ENCODE measurements around the gene TDRD15.

DNA sequence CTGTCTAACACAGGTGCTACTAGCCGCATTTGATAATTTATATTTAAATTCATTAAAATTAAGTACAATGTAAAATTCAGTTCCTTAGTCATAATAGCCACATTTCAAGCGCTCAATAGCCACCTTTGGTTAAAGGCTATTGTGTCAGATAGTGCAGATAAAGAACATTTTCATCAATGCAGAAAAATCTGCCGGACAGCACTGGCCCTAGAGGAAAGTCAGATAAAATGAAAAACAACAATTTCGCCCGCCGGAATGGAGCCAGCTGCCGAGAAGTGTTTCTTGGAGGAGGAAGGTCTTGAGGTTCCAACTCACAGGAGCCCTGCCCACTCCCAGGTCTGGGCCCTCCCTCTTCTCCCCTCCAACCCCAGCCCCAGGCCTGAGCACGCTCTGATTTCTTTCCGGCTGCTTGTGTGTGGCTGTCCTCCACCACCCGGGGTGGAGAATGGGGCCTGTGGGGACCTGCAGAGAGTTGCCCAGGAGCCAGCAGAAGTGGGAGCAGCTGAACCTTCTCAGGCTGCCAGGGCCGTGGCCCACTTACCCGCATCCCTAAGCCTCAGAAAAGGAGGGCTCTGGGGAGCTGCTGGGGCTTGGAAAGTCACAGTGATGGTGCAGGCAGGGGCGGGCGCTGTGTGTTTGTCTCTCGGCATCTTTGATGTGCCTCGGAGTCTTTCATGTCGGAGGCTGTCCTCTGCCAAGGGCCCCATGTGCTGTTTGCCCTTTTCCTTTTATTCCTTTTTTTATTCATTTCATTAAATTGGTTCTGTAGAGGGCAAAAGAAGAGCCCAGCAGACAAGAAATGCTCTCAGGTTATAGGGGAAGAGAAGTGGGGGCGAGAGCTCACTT lies 52.7 kb downstream of the SDC1 start:
- PRO-cap, result no peak

- PRO-cap, result no peak
Observed at GRCh38 chr2:20183867-20184461, 41.0 kb downstream of the SDC1 start.

GRCh38 chr2:20327185-20327583 lies 23.5 kb downstream of the PUM2 start:
- PRO-cap, result no peak

DNA sequence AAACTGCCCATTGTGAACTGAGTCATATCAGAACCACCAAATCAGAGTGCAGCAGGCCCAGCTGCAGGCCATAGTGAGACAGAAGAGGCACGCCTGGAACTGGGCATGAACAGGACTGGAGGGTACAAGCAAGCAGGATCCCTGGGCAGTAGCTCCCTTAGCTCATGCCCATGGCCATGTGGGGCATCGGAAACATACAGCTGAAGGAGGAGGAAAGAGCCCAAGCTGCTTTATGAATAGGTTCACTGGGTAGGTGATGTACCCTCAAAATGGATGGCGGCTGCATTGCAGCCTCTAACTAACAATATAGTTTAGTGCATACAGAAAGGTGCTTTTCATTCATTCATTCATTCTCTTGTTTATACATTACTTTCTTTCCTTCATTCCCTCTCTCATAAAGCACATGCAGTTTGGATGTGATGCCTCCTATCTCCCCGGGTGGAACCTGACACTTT lies 18.6 kb upstream of the RHOB start:
- PRO-cap, result no peak

- PRO-cap, result unidirectional peak, plus-strand start at chr2:20447396
Observed at GRCh38 chr2:20447243-20447423, 259 bp downstream of the RHOB start.

GRCh38 chr2:20474813-20475714 lies 28.2 kb downstream of the RHOB start:
- PRO-cap, result no peak

GRCh38 chr2:20490315-20491311 lies 43.7 kb downstream of the RHOB start:
- PRO-cap, result no peak

GRCh38 chr2:20495967-20496520 lies 49.2 kb downstream of the RHOB start:
- PRO-cap, result no peak

DNA sequence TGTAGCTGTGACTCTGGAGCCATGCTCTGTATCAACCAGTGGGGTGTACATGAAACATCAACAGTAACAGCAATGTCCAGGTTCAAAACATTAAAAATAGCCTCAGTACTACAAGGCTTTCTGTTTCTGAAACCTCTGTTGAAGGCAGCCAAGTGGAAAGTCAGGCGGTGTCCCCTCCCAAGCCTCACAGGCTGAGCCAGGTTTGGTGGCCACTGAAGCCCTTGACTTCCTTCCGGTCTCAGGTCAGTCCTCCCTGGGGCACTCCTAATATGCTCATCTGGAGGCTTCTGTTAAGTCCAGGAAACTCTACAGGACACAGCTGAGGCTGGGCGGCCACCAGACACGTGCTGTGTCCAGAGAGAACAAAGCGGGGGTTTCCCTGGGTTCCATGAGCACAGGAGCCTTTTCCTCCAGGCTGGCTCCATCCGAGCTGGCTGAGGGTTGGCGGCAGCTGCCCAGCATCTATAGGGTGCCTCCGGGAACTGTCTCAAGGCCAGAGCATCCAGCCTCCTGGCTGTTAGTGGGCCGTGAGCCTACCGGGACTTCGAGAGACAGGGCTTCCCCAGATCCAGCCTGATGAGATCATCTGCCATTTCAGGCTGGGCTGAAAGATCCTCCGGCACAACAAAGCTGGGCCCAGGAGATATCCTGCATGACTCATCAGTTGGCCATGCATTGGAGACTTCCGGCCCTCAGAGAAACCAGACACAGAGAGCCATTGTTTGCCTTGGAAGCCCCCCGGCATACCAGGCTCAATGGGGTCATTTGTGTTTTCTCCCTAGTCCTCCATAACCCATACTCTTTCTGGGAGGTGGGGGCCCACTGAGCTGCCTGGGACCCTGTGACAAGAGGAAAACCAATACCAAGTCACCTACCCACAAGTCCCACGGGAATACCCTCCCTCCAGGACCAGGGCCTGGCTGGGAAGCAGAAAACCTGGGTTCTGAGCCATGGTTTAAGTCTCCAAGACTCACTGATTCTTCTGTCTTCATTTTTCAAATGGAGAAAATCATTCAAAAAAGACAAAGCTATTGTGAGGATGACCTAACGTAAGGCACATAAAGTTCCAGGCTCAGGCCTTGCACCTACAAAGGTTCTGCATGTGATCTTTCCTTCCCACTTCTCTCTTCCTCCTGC lies 71.7 kb downstream of the HS1BP3 start:
- PRO-cap, result no peak

GRCh38 chr2:20666003-20666588 lies 848 bp upstream of the GDF7 start:
- PRO-cap, result no peak

DNA sequence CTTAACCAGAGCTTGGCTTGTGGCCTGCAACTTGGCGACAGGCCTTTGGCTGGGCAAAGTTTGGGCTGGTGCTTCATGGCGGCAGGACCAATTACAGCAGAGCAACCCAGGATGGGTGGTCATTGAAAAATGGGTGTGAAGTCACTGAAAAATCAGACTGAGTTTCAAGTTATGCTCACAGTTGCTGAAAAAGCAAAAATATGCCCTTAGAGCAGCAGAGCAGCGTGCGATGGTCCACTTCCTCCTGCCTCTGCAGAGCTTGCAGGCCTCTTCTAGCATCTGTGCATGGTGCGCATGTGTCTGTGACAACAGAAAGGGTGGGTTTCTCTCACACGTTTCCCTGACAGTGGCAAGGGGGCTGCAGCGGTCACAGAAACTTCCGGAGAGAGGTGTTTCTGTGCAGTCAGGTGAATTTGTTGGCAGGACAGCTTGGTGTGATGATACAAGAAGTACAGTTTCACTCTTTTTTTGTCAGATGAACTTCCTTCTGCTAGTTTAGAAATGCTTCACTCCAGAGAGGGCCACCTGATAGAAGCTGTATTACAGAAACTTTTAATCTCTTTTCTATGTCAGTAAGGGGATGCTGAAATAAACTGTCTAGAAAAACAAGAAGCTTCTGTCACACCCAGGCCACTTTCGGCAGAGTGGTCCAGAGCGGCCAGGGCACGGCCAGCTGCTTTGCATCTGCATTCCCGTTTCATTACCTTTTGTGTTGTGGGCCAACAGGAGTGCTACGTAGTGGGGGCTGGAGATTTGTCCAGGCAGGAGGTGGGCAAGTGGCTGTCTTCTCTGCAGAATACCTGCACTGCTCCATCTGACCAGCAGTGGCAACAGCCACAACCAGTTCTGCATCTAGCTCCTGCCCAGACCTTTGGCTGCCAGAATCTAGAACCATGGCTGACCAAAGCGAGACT lies 10.0 kb downstream of the GDF7 start:
- PRO-cap, result no peak

- PRO-cap, result no peak
Observed at GRCh38 chr2:20689537-20690366, 22.8 kb downstream of the GDF7 start.

DNA sequence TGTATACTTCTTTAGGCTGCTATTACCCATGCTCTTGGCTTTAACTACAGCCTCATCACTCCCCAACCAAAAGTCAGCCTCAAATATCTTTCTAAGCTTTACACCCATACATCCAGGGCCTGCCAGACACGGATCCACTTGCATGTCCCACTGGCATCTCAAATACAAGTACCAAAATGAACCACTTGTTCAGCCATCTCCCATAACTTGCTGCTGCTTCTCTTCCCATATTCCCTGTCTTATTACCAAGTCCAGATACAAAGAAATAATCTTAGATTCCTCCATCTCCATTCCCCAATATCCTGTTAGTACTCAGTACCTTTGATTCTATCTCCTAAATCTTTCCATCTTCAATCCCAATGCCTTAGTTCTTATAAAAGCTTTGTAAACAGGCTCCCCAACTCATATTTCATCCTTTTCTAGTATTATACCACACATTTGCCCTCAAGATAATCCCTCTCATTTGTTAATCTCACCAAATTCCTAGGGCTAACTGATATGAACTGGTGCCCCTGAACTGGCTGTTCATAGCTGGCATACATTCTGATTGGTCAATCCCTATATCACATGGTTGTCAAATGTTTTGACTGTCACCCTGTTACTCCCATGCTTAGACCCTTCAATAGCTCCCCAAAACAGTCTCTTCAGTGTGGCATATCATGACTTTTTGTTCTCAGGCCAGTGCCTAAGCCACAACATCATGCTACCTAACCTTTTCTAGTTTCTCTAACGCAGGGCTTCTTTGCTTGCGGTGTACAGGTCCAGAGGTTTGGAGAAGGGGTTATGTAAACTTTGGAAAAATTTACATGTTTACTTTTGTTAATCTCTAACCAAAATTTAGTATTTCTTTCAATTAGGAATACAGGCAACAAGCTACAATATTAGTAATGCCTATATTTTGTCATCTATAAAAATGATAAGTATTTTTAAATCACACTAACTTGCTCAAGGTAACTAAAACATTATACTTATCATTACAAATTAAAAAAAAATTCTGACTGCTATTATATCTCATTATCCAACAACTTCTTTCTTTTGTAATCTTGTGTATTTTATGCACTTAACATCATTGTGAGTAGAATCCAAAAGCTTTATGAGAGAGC lies 30.4 kb downstream of the GDF7 start:
- PRO-cap, result no peak

DNA sequence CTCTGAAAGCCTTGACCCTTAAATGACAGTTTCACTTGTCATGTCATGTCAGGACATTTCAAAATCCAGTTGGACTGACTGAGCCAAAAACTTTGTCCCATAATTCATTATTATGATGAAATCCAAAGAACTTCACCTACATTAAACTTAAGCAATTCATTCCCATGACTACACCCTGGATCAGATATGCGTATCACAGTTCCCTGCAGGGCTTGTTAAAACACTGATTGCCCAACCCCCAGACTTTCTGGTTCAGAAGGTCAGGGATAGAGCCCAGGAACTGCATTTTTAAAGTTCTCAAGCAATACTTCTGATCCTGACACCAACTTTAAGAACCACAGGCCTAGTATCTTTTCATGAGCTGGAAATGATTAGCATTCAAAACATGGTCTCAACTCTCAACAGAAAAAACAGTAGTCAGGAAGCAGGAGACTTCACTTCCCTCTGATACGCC lies 26.4 kb downstream of the LDAH start:
- PRO-cap, result no peak

- PRO-cap, result no peak
Observed at GRCh38 chr2:20992234-20992629, 51.6 kb downstream of the APOB start.

DNA sequence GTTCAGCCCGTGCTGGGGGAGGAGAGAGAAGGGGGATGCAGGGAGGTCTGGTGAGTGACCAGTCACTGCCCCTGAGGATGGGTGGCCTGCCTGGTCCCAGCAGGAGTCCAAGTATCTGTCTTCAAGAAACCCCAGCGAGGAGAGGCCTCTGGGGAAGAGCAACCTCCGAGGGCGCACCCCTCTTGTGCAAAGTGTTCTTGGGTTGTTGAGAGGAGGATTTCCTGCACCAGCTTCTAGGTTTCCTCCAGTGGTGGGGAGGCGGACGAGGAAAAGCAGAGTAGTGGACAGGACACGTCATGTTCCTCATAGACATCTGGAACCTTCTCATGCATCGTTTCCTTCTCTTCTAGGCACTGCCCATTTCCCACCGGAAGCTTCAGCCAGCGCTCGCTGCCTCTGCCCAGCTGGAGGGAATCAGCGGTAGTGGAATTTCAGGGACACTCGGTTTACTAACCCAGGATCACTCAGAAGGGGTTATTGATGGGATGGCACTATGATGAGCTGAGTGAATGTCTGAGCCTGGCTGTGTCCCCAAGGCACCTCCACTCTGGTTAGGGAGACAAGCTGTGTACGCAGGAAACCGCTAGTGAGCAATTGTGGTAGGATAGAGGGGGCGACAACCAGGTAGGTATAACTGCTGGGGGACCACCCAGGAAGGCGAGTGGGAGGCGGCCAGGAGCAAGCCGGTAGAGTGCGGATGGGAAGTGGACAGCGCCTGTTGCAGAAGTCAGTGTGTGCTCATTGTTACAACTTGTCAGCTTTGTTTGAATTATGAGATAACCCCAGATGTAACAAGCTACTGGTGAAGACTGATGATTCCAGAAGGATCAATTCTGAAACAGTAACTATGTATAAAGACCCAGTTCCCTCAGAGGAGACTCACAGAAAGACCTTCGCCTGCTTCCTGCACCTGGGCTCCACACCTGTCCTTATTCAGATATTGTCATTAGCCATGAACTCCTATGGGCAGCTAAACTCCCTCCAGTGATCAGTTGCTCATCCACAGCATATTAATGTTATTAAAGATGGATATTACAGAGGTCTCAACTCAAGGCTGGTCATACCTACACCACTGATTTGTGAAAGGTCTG lies 1.0 kb upstream of the APOB start:
- PRO-cap, result no peak

GRCh38 chr2:21051812-21052452 lies 8.1 kb upstream of the APOB start:
- PRO-cap, result no peak

DNA sequence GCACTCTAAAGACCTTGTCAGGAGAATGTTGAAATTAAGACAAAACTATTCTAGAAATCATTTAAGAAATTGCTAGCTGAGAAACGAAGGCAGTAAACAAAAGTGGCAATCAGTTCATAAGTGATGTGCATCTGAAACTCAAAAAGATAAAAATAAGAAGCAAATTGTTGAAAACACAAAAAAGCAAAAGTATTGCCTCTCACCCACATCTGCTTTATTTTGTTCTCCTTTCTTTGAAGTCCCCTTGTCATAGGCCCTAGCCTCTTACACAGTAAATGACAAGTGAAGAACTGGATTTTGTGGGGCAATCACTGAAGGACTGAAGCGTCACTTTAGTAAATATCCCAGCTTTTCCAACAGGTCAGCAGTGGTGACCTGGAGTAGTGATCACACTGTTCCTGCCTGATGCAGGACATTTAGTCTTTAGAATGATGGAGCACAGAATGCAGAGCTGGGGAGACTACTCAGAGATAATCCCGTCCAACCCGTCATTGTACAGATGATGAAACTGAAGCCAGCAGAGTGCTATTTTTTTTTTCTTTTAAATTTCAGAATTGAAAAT lies 28.1 kb upstream of the TDRD15 start:
- PRO-cap, result no peak

DNA sequence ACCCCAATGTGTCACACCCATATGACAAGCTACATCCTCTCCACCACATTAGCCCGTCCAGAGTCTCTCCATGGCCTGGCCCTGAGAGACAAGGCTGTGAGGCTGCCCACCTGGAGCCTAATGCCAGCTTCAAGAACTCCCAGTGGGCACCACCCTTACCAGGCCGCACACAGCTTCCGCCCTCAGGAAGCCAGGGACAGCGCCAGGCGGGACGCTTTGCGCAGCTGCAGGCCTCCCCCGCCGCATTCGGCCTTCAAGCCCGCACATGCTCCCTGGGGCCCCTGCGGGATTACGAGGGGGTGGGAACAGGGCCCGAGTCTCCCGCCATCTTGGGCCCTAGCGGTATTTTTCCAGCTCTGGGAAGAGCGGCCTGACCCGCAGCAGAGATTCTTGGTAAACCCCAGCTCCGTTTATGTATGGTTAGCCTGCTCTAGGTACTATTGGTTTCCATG lies at the start of gene TDRD15:
Gene TDRD15 (plus strand): TSS at position 315 of the 452 bp plus-strand sequence.
- PRO-cap, result no peak

GRCh38 chr2:22025269-22025760 lies 901.5 kb downstream of the TDRD15 start:
- PRO-cap, result unidirectional peak, minus-strand start at chr2:22025541